Metanephros (tissue), 2 donors: ENCODE measurements around the gene KCNE2.

DNA sequence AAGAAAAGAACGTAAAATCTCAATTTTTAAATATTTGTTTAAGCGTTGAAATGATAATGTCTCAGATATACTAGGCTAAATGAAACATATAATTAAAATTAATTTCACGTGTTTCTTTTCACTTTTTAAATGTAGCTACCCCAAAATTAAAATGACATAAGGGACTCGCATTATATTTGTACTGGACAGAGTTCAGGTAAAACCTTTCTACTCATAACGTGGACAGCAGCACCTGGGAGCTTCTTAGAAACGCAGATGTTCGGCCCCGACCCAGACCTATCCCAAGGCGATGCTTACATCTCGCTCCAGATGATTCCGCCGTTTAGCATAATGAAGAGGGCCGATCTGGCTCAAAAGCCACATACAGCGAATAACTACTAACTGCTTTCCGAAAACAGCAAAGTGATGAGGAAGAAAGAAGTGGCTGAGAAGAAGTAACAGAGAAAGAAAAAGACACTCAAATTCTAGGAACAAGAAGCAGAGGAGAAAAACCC lies 612 bp downstream of the CRYZL1 start:
- RAMPAGE, long total RNA = no peak

- RAMPAGE, long total RNA = no peak
Measured at GRCh38 chr21:33781266-33781679, 134.3 kb downstream of the ATP5PO start.

DNA sequence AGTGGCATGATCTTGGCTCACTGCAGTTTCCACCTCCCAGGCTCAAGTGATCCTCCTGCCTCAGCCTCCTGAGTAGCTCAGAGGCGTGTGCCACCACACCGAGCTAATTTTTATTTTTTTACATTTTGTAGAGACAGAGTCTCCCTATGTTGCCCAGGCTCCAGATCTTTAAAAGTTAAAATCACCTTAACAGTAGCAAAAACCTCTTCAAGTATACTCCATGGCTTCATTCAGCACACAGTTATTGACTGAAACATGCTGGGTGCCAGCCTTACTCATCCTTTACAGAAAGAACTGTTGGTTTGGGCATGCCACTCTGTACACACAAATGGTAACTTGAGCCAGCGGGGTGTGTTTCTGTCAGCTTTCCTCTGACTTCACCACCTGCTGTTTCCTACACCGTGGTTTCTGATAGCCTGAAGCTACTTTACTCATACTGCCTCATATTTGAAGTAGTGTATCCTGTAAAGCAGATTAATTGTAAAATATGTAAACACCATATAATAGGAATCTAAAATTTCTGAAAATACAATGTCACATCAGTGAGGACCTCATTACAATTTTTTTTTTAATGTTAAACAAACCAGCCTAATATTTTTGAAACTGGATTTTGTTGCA lies 114.0 kb downstream of the ATP5PO start:
- RAMPAGE, long total RNA = no peak

- RAMPAGE, long total RNA = no peak
Measured at GRCh38 chr21:33903810-33904502, 11.6 kb downstream of the ATP5PO start.

DNA sequence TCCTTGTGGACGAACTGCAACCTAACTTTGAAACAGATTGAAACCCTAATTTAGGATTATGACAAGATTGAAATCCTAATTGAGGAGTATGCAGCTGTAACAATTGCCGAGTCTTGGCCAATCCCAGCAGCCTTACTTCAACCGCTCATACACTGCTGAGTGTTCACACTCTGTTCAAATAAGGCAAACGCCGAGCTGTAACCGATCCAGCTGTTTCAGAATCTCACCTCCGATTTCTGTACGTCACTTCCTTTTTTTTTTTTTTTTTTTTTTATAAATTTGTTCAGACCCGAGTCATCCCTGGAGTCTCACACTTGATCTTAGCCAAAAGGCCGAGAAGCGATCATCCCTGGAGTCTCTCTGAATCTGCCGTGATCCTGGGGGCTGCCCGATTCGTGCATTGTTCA lies 22.3 kb upstream of the ATP5PO start:
- RAMPAGE, long total RNA = no peak

- RAMPAGE, long total RNA = no peak
Measured at GRCh38 chr21:33968190-33968907, 52.7 kb upstream of the ATP5PO start.

GRCh38 chr21:34029909-34030660 lies 43.3 kb upstream of the MRPS6 start:
- RAMPAGE, long total RNA = no peak

- RAMPAGE, long total RNA = no peak
Measured at GRCh38 chr21:34096309-34097309, 23.2 kb downstream of the MRPS6 start.

DNA sequence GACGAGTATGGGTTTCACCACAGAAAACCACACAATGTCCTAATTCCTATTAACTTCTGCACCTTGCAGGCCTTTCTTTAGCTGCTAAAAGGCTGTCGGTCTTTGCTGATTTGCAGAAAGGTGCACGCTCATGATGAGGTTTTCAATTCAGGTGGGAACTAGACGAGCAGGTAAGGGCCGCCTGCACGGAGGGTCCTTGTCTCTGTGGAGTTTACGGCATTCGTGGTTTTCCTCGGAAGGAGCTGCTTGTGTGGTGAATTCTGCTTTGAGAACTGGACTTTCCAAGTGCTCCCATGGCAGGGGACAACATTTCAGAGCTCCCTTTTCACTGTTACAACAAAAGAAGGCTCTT lies 125.0 kb downstream of the MRPS6 start:
- RAMPAGE, long total RNA = no peak

DNA sequence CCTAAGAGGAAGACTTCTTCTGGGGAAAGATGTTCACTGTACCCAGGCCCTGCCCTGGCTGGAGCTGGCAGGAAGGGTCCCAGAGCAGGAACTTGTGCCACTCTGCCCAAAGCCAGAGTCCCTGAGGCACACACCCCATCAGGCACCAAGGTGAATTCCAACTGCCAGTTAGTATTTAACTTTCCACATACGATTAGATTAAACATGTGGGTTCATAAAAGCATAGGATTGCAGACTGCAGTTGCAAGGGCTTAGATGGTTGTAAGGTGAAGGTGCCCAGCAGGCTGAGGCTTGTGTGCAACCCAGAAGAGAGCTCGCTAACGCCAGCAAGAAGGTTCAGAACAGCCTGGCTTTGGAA lies at the start of gene KCNE2:
KCNE2 (plus strand) TSS at position 244 of the 358 bp plus-strand sequence.
- RAMPAGE, long total RNA = no peak

DNA sequence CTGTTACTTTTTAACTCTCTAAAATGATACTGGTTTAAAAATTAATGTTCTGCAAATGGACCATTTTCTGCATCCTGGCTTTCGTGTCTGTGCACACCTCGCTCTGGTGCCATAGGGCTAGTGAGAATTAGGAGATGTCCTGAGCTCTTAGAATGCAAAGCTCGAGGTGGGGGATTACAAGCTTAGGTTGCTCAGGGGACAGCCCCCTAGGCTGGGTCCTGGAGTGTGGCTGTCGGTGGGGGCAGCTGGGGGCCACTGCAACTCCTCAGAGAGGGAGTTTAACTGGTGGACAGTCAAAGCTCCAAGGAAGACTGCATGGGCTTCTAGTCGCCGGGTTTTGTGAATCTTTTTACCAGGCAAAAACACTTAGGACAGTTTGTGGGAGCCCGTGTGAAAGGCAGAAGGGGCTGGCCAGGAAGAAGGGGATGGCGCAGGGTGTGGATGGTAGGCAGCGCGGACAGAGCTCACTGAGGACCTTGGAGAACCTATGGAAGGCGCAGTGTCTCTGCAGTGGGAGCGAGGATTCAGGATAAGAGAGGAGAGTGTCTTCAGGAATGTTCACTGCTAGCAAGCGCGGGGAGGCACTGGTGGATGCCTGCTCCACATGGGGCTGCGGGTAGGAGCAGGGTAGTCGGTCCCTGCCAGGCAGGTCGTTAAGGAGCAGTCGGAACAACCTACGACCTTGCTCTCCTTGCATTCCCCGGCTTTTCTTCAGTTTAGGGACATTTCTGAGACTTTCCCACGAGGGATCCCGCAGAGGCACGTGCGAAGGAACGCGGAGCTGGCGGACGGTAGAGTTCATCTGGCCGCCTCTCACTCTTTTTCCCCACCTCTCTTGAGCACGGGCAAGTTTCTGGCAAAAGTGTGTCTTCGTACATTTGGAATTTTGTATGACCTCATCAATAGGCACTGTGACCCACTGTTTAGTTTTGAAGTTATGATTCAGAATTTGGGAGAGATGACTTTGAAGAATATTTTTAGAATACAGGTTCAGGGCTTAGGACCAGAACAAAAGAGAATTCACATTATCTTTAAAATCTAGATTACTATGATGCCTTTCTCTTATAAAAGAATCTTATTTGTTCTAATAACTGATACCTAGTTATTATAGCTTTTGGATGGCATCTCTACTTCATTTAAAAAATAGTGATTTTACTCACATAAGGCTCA lies 13.0 kb upstream of the KCNE1 start:
- RAMPAGE, long total RNA = no peak

DNA sequence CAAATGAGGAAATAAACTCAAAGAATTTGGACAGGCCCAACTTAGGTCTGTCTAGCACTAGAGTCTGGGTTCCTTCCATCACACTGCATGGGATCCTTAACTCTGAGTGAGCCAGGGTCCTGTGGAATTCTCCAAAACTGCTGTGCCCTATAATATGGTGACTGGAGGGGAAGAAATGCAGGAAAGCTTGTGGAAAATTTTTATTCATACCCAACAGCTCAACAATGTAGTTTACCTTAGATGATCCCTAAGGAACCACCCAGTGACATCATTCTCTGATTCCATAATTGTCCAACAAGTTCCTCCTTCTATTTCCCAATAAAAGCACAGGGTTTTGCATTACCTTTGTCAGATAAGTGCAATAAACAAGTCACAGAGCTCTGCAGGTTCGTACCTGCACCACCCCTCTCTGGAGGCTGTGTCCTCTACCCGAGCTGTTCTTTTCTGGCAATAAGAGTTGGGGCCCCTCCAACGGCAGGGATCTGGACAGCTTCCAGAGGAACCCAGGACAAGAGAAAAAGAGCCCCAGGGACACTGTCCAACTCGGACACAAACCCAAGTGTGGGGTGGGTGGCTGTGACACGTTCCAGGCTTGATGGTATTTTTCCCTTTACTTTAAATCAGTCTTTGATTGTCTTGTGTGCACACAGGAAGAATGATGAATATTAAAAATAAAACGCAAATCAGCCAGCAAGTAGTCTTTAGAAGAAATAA lies 38.9 kb downstream of the RCAN1 start:
- RAMPAGE, long total RNA = no peak

DNA sequence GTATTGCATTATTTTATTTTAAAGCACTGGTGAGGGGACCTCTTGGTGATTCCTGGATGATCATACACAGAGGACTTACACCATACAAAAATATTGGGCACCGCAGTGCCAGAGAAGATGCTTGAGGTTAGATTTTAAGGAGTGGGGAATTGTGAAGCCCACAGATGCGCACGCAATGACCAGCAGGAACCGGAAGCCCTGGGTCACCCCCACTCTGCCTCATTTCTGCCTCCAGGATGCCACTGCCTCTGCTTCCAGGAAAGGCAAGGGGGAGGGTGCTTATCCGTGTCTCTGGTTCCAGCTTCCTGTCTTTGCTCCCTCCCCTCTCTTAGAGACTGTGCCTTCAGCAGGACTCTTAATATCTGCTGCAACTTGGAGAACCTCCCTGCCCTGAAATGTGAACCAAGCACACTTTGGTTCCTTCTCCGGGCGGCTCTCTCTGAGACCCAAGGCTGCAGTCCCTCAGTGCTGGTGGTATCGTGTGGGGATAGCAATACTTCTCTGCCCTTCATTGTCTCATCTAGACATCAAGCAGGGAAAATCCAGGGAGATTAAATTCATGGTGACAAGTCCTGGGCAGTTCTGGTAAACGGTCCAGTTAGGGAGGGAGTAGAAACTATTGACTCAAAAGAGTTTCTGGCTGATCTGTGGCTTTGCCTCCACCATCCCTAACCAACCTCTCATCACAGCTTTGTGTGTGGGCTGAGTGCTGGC lies 48.3 kb downstream of the CLIC6 start:
- RAMPAGE, long total RNA = no peak

- RAMPAGE, long total RNA = no peak
Measured at GRCh38 chr21:34796779-34797431, 128.1 kb downstream of the CLIC6 start.

GRCh38 chr21:34846133-34847195 lies 177.7 kb downstream of the CLIC6 start:
- RAMPAGE, long total RNA = no peak

GRCh38 chr21:34863757-34864620 lies 185.1 kb downstream of the RUNX1 start:
- RAMPAGE, long total RNA = no peak

DNA sequence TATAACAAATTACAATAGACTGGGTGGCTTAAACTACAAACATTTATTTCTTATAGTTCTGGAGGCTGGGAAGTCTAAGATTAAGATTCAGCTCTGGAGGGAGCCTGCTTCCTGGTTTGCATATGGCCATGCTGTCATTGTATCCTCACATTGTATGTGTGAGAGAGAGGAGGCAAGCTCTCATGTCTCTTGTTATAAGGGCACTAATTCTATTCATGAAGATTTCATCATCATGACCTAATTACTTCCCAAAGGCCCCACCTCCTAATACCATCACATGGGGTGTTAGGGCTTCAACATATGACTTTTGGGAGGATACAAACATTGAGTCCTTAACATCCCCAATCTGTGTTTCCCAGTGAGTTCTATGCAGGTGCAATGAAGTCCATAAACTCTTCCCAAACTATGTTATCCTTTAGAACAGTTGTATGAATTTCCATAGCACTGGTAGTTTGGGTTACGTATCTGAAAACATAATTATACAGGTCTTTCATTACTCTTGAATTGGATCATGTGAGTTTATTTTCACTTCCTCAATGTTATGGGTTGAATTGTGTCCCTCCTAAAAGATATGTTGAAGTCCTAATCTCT lies 124.3 kb downstream of the RUNX1 start:
- RAMPAGE, long total RNA = no peak

DNA sequence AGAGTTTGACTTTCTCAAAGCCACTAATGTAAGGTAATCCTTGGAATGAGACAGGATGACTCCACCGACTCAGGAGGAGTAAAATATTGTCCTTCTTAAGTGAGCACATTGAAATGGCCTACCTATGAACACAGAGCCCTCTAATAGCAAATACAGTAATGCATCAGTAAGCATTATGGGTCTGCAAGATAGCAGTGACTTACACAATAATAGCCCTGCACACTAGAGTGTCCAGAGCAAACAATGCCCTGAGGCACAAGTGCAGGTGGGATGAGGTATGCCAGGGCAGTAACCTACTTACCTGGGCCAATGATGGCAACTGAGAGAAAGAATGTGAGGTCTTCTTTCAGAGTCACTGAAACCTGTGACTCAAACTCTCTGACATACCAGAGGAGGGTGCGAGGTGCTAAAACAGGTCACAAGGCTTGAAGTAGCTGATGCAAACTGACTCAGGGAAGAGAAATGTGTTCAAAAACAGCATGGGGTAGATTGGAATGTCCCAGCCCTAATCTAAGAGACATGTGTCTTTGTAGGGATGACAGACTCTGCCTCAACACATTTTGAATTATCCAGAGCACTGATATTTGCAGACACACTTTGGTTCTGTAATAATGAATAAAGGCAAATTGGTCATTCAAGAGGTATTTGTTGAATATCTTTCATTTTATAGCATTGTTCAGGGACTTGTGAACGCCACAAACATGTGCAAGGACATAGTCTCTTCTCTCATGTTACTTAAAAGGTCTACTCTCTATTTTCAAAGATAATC lies 168.5 kb upstream of the RUNX1 start:
- RAMPAGE, long total RNA = no peak

DNA sequence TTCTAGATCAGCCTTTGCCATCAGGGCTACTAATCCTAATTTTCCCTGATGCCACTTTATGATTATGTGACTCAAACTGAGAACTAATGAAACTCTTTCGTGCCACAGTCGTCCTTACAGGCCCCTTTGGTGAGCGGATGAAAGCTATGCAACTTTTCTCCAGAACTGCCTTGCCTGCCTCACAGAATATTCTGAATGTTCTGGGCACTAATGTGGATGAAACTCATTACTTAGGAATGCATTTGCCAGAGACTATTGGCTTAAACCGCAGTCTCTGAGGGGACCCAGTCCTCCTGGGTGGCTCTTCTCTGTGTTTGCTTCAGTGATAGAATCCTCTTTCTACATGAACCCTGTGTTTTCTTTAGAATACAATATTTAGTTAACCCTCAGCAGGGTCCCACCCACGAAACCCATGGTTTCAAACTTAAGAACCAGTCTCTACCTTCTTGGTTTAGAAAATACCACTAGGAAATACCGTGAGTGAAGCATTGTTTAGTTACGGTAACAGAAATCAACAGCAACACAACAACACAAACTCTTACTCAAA lies 275.8 kb upstream of the RUNX1 start:
- RAMPAGE, long total RNA = no peak

- RAMPAGE, long total RNA = no peak
Measured at GRCh38 chr21:35428541-35428973, 379.5 kb upstream of the RUNX1 start.